Caco-2 (cell line): ENCODE measurements around a stretch of chr4.

DNA sequence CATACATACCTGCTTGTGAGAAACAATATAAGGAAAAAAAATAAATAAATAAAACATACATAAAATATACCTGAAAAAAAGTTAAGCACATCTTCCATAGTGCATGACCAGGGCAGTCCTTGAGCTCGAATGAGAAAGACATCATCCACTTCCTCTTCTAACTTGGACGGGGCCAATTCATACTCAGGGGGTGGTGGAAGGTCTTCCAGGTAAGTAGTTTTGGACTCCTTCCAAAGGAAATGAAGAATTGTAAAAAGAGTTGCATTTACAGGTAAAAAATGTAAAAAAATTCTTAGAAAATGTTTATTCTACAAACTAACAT is 3.6 kb downstream of the GRSF1 start:
- PRO-cap, result no peak
- RRBS, result no CpG with 5 or more reads among the region's 2 CpGs

DNA sequence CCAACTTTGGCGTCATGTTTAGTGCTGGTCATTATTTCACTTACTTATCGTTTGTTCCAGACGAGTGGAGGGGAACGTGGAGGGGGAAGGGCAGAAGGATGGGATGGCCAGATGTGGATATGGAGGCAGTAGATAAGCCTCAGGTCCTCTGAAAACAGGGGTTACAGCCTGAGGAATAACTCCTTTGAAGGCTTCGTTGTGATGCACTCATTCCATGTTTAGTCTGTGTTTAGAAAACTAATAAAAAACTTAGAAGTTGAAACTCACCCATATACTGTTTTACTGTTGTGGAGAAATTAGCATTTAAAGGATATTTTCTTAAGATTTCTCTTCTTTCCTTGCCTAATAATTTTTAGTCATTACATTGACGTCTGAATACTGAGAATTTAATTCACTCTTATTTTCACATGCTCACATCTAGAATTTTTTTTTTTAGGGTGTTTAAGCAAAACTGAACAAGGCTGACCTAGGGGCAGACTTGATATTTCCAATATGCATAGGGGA is 1.2 kb downstream of the MOB1B start:
- PRO-cap, result no peak
- RRBS, result no CpG with 5 or more reads among the region's 6 CpGs

DNA sequence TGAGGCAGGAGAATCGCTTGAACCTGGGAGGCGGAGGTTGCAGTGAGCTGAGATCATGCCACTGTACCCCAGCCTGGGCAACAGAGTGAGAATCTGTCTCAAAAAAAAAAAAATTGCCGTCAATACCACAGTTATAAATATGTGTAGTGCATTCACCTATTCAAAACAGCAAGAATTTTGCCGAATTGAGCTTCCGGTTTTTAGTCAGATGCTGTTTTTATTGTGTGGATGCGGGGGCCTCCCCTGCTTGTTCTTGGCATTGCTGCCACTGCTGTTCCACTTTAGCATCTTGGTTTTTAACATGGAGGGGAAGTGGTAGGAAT is 25.2 kb downstream of the MOB1B start:
- PRO-cap, result no peak
- RRBS, result no CpG with 5 or more reads among the region's 6 CpGs

DNA sequence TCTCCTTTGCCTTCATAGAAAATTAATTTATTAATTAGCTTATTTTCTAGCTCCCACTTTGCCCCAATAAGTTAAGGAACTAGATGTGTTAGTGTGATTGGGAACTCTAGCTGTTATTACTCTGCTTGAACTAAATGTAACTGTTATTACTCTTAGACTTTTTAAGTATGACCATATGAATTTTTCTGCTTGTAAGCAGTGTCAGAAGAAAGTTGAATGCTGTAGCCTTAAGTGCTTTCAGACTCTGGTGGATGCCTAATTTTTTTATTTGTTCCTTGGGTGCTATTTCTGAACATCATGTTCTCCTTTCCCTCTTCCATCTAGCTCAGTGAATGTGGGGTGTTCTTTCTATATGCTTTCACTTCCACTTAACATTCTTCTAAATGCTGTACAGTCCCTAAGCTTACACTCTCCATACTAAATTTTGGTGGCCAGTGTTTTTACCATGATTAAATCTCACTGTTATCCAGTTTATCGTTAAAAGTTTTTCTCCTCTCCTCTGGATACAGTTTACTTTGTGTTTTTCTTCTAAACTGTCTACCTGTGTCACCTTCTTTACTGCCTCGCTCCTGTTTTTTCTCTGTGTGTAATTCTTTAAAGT is 3.6 kb downstream of the DCK start:
- PRO-cap, result no peak
- RRBS, result no CpG with 5 or more reads among the region's 2 CpGs

DNA sequence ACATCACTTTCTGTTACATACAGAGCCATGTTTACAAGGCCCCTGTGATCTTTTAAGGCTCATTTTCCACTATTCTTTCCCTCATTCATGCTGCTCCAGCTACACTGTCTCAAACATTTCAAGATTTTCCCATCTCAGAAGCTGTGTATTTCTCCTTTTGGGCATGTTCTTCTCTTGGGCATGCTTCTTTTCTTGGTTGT is 45.8 kb upstream of the SLC4A4 start:
- PRO-cap, result no peak

DNA sequence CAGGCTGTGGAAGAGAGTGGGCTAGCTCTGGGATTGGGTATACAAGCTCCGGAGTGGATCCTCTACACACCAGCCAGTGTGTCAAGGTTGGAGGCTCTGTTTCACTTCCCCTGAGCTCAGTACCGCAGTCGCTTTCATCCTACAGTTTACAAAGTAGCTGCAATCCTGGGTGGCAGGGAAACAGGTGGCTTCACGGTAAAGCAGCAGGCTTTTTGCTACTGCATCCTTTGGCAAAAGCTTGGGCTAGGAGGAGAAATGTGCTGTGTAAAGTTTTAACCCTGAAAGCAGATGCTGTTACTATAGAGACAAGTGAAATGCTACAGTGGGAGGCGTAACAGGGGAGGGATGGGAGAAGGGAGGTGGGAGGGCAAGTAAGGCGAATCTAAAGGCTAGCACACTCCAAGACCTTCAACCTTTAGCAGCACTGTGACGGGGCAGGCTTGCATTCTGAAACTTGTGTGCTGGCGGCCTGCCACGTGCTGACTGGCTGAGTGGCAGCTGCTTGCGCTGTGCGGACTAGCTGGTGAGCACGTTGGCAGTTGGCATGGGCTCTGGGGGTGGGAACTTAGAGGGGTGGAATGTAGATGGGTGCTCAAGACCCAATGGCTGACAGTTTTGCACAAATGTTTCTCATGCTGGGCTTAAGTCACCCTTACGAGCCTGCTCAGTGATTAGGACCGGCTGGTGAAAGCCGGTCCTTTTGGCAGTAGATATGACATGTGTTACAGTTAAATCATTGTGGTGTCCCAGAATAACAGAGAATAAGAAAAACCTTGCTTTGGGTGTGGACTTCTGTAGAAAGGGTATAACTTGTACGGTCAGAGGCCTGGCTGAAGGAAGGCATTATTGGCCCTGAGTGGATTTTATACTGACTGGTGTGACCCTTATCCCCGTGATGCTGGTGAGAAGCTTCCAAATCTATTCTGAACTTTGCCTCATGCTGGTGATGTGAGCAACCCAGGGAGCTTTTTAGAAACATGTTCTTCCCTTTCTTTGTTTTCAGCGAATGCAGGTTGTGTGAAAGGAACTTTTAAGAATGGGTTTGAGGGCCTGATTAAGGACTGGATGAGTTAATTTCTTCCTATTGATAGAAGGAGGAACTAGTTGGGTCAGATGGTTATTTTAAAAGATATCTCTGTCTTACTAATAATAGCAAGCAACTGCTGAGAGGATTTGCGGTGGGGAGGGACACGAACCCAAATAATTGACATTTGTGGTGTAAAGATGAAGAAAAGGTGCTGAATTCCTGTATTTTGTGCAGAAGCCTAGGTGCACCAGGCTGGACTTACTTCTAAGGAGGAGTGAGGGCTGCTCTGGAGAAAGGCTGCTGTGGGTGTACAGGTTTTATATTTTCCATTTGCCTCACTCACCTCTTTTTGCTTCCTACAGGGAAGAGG is 44.2 kb downstream of the SLC4A4 start:
- PRO-cap, result no peak
- RRBS, result no CpG with 5 or more reads among the region's 20 CpGs

GRCh38 chr4:71235769-71236266 is 48.8 kb downstream of the SLC4A4 start:
- PRO-cap, result no peak
- RRBS, result no CpG with 5 or more reads among the region's 7 CpGs

GRCh38 chr4:71419658-71420355 is 232.7 kb downstream of the SLC4A4 start:
- PRO-cap, result no peak
- RRBS, result no CpG with 5 or more reads among the region's 17 CpGs

- PRO-cap, result no peak
- RRBS, result no CpG with 5 or more reads among the region's 3 CpGs
These were observed 27.5 kb upstream of the COX18 start for GRCh38 chr4:73096999-73097515.

DNA sequence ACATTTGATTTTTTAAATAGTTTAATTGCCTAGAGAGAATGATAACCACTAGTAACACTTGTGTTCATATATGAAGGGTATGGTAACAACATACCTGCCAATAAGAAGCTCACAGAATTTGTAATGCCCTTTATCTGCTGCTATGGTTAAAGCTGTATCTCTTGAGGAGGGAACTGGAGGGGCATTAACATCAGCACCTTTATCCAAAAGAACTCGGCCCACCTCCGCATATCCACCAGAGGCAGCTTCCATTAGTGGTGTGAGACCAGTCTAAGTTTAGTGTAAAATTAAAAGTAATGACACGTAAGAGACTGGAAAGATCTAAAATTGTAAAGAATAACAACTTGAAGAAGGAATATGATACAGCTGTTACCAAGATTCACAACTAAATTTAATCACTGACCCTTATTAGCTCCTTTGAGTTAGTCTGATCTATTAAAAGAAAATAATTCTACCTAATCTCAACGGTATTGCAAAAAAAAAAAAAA is 50.6 kb upstream of the COX18 start:
- PRO-cap, result no peak
- RRBS, result no CpG with 5 or more reads among the region's 4 CpGs

DNA sequence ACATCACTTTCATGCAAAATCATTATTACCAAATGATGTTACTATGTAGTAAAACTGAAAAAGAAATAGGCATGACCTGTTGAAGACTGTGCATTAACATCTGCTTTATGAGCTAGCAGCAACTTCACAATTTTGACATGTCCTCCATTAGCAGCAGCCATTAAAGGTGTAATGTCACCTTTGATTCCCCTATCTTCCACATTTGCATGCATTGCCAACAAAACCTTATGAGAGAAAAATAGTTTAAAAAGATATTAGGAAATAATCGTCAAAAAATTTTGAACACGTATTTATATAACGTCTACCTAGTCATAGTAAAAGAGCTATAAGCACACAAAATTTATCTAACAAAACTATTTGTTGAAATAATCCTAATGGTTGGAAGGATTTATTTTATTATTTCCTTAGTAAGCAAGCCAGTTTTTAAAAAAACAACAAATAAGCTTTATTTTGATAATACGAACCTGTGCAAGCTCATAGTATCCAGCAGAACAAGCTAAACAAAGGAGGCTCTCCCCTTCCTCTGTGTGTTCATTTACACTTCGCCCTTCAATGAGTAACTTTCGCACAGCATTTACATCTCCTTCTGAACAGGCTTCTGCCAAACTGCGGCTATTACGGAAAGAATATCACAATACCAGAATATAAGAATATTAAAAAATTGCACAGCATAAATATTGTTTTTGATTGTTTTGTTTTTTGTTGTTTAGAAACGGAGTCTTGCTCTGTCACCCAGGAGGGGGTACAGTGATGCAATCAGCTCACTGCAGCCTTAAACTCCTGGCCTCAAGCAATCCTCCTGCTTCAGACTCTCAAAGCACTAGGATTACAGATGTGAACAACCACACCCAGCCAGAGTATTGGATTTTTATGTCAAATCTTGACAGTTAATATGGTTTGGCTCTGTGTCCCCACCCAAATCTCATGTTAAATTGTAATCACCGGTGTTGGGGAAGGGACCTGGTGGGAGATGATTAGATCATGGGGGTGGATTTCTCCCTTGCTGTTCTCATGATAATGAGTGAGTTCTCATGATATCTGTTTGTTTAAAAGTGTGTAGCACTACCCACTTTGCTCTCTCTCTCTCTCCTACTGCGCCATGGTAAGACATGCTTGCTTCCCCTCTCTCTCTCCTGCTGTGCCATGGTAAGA is 86.4 kb upstream of the COX18 start:
- PRO-cap, result no peak
- RRBS, result no CpG with 5 or more reads among the region's 11 CpGs

- PRO-cap, result no peak
- RRBS, result no CpG with 5 or more reads among the region's 7 CpGs
These were observed 91.6 kb upstream of the COX18 start for GRCh38 chr4:73160995-73161586.

- PRO-cap, result no peak
- RRBS, result no CpG with 5 or more reads among the region's 8 CpGs
These were observed 44.1 kb downstream of the ANKRD17 start for GRCh38 chr4:73214187-73215234.

GRCh38 chr4:73250749-73251418 is 7.7 kb downstream of the ANKRD17 start:
- PRO-cap, result no peak
- RRBS, result no CpG with 5 or more reads among the region's 8 CpGs

DNA sequence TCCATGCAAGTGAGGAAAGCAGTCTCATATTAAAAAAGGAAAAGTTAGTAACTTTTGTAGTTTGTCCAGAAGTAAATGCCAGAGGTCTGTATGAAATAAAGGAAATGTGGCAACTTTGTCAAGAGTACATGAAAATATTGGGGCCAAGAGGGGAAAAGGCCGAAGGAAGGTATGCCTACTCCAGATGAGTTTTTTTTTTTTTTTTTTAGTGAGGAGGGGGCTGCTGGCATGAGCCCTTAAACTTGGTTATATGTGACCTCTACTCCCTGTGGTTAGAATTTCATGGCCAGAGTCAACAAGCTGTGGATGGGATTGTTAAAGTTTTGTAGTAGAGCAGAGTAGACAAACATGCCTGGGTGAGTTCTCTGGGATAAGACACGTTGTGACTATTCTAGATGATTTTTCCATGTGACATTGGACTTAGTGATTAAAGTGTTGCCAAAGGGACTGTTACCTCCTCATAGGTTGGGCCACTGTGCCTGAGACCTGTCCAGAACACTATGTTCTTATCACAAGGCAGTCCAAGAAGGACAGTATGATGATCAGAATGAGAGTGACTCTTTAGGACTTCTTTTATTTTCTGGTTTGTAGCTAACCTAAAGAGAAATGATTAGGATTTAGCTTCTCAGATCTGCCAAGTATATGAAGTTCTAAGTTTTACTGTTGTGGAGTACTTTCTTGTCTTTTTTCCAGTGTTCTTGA is 28.8 kb upstream of the ALB start:
- PRO-cap, result no peak
- RRBS, result no CpG with 5 or more reads among the region's 2 CpGs

GRCh38 chr4:73409517-73410018 is 5.5 kb downstream of the ALB start:
- PRO-cap, result no peak
- RRBS, result no CpG with 5 or more reads among the region's 2 CpGs

DNA sequence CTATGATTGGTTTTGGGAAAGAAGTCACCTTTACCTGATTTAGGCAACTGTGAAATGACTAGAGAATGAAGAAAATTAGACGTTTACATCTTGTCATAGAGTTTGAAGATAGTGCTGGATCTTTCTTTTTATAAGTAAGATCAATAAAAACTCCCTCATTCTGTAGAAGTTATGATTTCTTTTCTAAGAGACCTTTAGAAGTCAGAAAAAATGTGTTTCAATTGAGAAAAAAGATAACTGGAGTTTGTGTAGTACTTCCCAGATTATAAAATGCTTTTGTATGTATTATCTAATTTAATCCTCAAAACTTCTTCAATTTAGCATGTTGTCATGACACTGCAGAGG is 7.2 kb downstream of the ALB start:
- PRO-cap, result no peak
- RRBS, result no CpG with 5 or more reads among the region's 1 CpG

DNA sequence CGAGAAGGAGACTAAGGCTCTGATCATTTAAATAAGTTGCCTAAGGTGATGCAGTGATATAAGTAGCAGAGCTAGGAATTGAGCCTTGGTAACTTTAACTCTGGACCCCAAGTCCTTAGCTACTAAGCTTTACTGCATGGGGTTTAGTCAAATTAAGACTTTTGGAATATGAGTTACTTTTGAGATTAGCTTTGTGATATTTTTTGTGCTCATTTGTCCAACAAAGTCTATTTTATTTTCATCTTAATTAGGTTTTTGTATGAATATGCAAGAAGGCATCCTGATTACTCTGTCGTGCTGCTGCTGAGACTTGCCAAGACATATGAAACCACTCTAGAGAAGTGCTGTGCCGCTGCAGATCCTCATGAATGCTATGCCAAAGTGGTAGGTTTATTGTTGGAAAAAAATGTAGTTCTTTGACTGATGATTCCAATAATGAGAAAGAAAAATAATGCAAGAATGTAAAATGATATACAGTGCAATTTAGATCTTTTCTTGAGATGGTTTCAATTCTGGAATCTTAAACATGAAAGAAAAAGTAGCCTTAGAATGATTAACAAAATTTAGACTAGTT is 10.8 kb downstream of the ALB start:
- PRO-cap, result no peak
- RRBS, result no CpG with 5 or more reads among the region's 3 CpGs

GRCh38 chr4:73453116-73453528 is 17.1 kb downstream of the AFP start:
- PRO-cap, result no peak
- RRBS, result no CpG with 5 or more reads among the region's 2 CpGs

DNA sequence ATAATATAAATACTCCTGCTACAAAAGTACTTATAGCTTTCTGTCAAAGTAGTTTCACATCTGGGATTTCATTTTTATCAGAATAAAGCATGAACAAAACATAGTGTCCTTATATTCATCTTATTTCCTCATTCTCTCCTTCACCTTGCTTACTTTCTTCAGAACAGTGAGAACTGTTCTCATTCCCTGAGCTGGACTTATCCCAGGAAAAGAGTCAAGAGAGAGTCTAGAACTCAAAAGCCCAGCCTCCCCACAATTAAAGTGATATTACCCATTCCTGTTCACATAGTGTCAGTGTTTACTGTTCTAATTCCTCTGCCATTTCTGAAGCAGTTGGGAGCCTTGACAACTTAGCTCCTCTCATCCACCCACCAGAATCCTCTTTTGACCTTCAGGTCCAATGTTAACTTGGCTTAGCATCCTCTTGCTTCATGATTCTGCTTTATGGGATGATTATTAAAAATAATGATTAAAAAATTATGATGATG is 42.9 kb downstream of the RASSF6 start:
- PRO-cap, result no peak